LNCaP clone FGC (cell line): ENCODE measurements around a stretch of chr3.

DNA sequence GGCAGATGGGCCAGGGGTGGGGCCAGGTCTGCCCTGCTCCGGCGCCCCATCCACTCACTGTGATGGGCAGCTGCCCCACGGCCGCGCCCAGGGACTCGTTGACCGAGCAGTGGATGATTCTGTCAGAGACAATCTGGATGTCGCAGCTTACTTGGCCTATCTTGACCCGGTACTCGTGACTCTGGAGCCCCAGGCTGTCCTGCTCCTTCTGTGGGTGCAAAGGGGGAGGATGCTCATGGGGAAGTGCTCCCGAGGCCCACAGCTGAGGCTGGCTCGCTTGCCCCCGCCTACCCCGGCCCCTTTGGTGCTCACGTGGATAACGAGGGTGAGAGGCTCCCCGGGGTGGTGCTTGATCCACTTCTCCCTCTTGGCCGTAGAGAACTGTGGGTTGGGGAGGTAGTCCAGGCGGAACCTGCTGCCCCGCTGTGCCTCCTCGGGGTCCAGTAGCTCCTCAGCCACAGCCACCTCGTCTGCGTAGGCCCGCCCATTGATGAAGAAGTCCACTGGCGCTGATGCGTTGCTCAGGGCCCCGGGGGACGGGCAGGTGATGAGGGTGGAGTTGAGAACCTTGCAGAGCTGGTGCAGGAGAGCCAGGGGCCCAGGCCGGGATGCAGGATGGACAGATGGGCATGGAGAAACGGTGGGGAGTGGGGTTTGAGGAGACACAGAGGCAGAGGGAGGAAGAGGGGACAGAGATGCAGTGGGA lies 27.9 kb downstream of the H1-8 start:
- RRBS, 2 experiments, result 32 to 51% methylated on average over 3 of the region's 30 CpGs

- RRBS, 2 experiments, result no CpG with 5 or more reads among the region's 19 CpGs
Measured at GRCh38 chr3:129592666-129593199, 13.7 kb downstream of the PLXND1 start.

GRCh38 chr3:129602909-129603639 lies 3.4 kb downstream of the PLXND1 start:
- RRBS, 2 experiments, result 60% methylated on average over 1 of the region's 15 CpGs; no CpG with 5 or more reads in 1 of the 2 experiments

- RRBS, 2 experiments, result no CpG with 5 or more reads among the region's 8 CpGs
Measured at GRCh38 chr3:129618367-129618797, 11.9 kb upstream of the PLXND1 start.

DNA sequence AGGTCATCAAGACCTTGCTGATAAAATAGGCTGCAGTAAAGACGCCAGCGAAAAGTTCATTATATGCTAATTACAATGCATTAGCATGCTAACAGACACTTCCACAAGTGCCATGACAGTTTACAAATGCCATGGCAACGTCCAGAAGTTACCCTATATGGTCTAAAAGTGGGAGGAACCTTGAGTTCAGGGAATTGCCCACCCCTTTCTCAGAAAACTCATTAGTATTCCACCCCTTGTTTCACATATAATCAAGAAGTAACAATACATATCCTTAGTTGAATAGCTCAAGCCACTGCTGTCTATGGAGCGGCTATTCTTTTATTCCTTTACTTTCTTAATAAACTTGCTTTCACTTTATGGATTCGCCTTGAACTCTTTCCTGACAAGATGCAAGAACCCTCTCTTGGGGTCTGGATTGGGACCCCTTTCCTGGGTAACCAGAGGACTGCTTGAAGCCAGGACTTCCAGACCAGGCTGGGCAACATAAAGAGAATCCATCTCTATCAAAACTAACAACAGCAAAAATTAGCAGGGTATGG lies 92.8 kb upstream of the PLXND1 start:
- RRBS, 2 experiments, result no CpG with 5 or more reads among the region's 5 CpGs

- RRBS, 2 experiments, result no CpG with 5 or more reads among the region's 5 CpGs
Measured at GRCh38 chr3:130184128-130184787, 102.6 kb downstream of the ALG1L2 start.

- RRBS, 2 experiments, result no CpG with 5 or more reads among the region's 12 CpGs
Measured at GRCh38 chr3:130832106-130832608, 61.7 kb upstream of the ATP2C1 start.

DNA sequence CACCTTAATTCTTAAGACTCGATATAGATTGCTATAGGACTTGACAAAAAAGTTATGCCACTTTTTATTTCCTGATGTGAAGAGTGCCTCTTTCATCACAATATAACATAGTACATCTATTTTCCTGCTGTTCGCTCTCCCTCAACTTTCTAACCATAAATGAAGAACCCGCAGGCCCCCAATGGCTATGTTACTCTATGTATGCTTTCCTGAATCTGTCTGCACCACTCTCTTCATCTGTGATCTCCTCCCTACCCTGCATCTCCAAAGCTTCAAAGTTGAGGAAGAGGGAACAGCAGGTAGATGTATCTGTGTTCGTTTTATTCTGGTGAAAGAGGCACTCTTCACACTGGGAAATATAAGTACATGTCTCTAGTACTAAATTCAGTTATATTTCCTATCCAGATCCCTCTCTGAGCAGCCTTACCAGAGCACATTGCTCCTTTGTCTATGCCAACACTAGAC lies 9.8 kb downstream of the MRPL3 start:
- RRBS, 2 experiments, result no CpG with 5 or more reads among the region's 4 CpGs

DNA sequence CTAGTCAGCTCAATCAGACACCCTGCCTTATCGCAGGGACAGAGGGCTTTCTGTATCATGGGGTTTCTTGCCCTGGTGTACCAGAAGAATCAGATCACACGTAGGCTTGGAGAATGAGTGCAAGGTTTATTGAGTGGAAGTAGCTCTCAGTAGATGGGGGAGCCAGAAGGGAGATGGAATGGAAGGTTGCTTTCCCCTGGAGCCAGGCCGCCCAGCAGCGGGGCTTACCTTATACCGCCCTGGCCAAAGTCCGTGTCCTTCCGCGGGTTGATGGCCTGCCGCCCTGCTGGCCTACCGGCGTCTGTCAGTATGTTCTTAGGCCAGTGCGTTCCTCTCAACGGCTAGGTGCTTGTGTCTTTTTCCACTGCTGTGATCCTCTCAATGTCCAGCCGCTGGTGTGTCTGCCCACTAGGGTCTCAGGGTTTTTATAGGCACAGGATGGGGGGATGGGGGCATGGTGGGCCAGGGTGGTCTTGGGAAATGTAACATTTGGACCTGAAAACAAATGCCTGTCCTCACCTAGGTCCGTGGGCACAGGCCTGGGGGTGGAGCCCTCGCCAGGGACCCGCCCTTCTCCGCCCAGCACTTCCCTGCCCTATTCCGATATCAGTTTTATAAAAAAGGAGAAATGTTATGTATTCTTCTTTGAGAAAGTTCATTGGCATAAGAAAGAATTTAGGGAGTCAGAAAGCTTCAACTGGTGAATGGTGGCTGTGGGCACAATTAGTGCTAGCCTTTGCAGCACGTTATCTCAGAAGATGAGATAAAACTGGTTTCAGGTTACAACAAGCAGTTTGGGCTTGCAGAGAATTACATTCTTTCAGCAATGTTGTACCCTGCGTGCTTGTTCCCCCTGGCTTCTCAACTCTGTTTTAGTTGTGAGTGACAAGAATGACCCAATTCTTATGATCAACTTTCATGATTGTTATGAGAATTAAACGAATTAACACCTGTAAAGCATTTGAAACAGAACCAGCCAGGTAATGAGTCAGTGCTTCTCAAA lies 31.9 kb upstream of the ACP3 start:
- RRBS, 2 experiments, result no CpG with 5 or more reads among the region's 22 CpGs

DNA sequence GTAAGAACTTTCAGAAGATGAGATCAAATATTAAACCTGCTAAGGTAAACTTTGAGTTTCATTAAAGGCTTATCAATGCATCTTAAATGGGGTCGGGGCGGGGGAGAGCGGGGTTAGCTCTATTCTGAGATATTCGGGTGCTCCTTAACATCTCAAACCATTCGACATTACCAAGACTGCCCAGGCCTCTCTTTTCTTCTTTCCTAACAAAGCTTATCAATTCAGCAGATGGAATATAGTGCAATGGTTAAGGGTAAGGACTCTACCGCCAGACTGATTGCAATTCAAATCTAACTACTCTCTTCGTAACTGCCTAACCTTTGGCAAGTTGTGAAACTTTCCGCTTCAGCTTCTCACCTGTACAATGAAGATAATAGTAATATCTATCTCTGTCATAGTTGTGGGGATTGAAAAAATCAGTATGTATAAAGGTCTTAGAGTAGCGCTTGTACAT lies 903 bp downstream of the UBA5 start:
- RRBS, 2 experiments, result no CpG with 5 or more reads among the region's 9 CpGs

DNA sequence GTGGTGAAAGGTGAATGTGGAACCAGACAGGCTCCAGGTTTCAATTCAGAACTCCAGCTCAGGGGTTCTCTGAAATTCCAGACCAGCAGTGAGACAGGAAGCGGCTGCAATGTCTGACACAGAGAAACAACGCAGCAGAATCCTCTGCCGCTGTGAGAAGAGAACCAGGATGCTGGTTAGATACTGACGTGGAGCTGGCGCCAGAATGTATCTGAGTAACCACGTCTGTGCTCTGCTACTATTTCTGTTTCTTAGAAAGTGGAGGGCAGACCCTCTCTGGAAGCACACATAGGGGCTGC lies 12.9 kb downstream of the BFSP2 start:
- RRBS, 2 experiments, result no CpG with 5 or more reads among the region's 6 CpGs

- RRBS, 2 experiments, result no CpG with 5 or more reads among the region's 5 CpGs
Measured at GRCh38 chr3:133448318-133449405, 48.8 kb downstream of the BFSP2 start.

GRCh38 chr3:133479919-133480728 lies 80.3 kb downstream of the BFSP2 start:
- RRBS, 2 experiments, result no CpG with 5 or more reads among the region's 7 CpGs

- RRBS, 2 experiments, result no CpG with 5 or more reads among the region's 5 CpGs
Measured at GRCh38 chr3:133655034-133655729, 6.6 kb downstream of the TOPBP1 start.

GRCh38 chr3:133659004-133659203 lies 2.8 kb downstream of the TOPBP1 start:
- RRBS, 2 experiments, result no CpG with 5 or more reads among the region's 1 CpG

GRCh38 chr3:133756341-133756697 lies 10.1 kb downstream of the TF start:
- RRBS, 2 experiments, result no CpG with 5 or more reads among the region's 3 CpGs

- RRBS, 2 experiments, result no CpG with 5 or more reads among the region's 4 CpGs
Measured at GRCh38 chr3:133774697-133775376, 28.6 kb downstream of the TF start.

- RRBS, 2 experiments, result 18 to 19% methylated on average over 32 of the region's 64 CpGs
Measured at GRCh38 chr3:133927435-133928113, 31.9 kb upstream of the RAB6B start.

DNA sequence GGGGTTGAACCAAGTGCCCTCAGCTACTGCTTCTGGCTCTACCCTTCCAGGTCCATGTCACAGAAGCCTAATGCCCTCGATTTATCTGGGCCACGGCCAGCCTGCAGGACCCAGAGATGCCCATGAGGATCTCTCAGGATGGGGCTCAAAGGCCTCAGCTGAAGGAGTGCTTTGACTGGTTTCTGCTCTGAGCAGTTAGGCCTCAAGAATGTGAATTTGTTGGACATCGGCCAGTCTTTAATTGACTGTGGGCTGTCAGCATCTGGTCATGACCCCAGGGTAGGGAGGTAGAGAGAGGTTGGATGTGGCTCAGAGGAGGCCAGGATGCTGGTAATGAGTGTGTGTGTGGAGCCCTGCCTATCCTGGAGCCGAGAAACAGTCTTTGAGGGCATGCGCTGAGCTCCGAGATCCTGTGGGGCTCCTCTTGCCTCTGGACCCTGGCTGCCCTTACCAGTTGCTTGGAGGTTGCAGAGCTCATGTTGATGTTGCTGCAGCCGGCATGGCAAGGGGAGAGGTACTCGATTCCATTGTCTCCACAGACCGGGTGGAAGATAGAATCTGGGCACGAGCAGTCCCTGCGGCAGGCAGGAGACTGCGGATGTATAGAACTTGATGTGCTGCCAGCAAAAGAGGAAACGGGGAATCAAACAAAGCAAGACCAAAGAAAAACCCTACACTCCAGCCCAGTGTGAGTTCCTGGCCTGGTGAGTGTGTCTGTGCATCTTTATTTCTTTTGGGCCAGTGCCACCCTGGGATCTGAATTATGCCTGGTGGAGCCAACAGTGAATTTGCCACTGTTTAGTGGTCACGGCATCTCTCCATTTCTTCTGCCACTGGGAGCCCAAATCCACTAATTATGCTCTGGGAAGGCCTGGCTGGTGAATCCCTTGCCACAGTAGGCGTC lies 49.2 kb upstream of the RAB6B start:
- RRBS, 2 experiments, result 0% methylated on average over 2 of the region's 15 CpGs; no CpG with 5 or more reads in 1 of the 2 experiments

GRCh38 chr3:133998665-133999313 lies 30.9 kb downstream of the SLCO2A1 start:
- RRBS, 2 experiments, result no CpG with 5 or more reads among the region's 12 CpGs